OCI-LY7 (cell line): Measurements from ENCODE around the genes SYT6, DENND2C, CSDE1 and VANGL1.

- PRO-cap, result no peak
- RAMPAGE, long total RNA, result no peak
Measured at GRCh38 chr1:113955149-113955956, 23.9 kb upstream of the OLFML3 start.

GRCh38 chr1:114153353-114154153, at the start of gene SYT6:
Gene SYT6 (minus strand): TSS chr1:114153869.
- PRO-cap, result no peak
- RAMPAGE, long total RNA, result no peak

GRCh38 chr1:114420207-114420986, 90.6 kb downstream of the TRIM33 start:
- PRO-cap, result no peak
- RAMPAGE, long total RNA, result no peak

GRCh38 chr1:114482627-114482990, 28.4 kb downstream of the TRIM33 start:
- PRO-cap, result unidirectional peak, plus-strand start at chr1:114482783
- RAMPAGE, long total RNA, result no peak

DNA sequence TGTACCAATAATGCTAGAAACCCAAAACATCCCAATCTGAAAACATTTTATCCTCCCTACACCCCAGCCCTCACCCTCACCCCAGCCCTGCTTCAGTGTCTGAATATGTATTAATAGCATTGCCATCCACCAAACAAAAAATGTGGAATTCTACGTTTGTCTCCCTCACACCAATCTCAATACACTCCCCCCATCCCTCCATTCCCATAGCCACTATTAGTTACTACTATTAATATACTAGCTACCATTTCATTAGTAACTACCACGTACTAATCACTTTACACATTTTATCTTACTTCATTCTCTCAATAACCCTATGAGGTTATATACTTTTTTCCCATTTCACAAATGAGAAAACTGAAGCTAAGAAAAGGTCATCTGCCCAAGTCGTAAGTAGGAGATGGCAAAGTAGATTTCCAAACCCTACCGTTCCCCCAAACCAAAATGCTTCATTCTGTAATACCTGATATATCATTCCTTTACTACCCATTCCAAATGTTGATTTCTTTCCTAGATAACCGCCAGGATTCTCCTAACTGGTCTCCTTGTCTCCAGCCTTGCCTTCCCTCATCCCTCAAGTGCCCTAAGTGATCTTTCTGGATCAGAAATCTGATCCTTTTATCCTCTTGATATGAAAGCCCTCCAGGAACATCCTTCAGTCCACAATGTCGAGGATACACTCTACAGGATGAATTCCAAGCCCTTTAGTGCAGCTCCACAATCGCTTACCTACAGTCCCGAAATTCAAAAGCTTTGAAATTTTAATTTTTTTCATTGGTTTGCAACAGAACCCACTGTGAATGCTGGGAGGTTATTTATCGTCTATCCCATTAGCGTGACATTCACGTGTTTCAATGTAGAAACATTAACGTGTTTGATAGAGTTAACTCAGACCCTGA, 2.2 kb downstream of the TRIM33 start:
- PRO-cap, result no peak
- RAMPAGE, long total RNA, result no peak

DNA sequence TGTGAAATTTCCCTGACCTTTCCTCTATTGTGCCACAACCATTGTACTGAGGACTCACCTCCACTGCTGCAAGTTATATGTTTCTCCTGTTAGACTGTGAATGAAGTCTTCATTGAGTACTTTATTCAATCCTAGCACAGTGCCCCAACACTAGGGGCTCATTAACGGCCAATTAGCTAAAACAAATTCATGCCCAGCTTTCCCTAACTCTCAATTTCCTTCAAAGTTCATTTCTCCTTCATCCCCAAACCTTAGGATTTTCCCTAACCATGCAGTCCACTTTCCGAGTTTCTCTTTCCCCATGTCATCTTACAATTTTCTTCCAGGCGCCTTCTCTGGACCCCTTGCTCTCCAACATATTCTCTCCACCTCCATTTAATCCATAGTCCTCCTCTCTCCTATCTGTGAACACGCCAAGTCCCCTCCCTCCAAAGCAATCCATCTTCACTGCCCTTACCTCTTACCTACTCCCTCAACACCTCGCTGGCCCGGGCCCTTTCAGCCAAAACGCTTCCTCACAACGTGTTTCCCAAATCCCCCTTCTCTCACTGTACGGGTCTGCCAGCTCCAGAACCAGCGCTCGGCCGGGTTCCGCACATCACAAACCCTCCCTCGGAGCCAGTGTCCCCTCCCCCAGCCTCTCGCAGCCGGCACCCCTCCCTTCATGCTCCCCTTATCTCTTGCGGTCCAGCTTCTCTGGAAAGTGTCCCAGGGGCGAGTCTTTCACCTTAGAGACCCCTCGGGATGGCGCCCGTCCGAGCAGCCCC, 1.1 kb downstream of the TRIM33 start:
- PRO-cap, result no peak
- RAMPAGE, long total RNA, result no peak

DNA sequence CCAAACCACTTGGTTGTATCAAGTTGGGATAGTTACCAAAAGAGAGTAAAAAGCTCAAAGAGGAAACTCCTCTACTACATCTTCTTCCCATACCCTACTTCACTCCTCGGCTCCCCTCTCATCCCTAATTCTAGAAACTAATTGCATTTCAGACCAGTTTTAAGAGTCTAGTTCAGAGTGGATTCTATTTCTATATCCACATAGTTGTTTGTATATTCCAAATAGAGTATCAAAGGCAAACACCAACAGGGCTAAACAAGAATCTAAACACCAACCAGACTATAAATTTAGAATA, 29.8 kb upstream of the BCAS2 start:
- PRO-cap, result no peak
- RAMPAGE, long total RNA, result no peak

DNA sequence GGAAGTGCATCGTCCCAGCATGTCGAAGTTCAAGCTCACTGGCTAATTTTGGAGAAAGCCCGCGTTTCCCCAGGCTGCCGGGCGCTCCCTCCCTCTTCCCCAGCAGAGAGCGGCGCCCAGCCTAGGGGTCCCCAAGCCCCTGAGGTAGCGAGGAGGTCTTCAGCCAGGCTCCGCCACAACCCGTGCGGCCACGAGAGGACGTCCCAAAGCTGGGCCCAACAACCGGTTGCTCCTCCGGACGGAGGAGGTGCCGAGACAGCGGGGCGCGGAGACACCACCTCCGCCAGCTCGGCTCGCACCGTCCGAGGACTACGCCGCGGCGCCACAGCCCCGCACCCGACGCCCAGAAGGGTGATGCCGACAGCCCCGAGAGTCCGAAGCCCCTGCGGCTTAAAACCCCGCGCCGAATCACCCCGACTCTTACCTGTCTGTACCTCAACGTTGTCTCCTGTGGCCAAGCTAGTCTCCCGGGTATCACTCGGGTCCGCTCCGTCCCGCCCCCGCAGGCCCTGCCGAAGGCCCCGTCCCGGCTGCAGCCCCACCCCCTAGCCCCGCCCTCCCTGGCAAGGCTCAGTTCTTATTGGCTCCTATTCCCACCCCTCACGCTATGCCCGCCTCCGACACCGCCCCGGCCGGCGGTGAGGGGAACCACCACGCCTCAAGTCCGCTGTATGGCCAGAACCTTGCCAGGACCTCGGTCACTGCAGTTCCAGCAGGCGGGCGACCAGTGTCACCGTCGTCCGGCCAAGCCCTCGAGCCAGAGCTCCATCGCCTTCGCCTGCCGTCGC, at the start of gene DENND2C:
TSS of gene DENND2C (minus strand) at position 491 of the 788 bp plus-strand sequence.
- PRO-cap, result bidirectional peak, plus-strand start at position 694 of the sequence, minus-strand start at position 476 of the sequence
- RAMPAGE, long total RNA, result no peak

DNA sequence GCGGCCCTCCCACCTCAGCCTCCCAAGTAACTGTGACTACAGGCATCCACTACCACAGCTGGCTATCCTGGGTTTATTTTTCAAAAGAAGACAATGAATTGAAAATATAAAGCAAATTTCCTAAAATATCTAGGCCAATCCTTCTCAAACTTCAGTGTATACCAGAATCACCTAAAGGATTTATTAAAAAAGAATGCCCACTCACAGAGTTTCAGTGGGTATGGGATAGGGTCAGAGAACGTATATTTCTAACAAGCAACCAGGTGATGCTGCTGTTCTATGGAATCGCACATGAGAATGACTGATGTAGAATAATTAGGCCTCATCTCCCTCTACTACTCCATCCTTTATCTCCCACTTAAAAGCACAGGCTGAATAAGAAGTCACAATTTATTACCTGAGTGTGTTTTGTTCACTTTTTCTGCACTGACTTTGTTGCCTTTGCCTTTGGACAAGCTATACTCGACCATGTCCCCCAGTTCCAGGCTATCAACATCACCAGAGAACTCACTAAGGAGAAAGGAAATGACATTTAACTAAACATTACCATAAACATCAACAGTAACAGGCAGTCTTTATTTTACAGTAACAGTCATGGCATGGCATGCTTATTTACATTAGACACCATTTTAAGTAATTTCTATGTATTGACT, 8.4 kb upstream of the NRAS start:
- PRO-cap, result no peak
- RAMPAGE, long total RNA, result no peak

DNA sequence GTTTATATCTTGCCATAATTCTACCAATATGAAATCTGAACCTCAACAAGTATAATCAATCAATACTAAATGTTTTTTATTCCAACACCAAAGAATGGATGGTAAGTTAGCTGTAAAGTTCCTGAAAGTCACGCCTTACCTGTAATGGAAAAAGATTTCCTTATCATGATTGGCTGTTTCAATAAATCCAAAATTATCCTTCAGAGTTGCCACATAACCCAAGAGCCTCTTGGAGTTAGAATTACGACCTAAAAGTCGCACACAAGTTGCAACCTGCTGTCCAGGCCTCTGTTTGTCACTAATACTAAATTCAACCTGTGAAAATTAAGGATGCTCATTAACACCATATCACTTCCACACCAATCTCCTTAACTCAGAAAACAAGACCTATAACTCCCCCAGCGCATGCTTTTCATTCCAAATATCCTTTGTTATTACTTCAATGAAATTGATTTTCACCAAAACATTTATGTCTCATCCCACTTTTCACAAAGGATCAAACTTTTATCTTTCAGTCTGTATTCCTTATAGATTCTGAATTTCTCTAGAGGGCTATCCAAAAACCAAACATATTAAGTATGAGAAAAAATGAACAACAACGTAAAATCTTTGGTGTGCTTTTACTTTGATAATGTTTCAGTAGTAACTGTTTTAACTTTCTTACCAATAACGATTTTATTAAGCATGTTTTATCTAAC, 9.7 kb upstream of the NRAS start:
- PRO-cap, result no peak
- RAMPAGE, long total RNA, result no peak

DNA sequence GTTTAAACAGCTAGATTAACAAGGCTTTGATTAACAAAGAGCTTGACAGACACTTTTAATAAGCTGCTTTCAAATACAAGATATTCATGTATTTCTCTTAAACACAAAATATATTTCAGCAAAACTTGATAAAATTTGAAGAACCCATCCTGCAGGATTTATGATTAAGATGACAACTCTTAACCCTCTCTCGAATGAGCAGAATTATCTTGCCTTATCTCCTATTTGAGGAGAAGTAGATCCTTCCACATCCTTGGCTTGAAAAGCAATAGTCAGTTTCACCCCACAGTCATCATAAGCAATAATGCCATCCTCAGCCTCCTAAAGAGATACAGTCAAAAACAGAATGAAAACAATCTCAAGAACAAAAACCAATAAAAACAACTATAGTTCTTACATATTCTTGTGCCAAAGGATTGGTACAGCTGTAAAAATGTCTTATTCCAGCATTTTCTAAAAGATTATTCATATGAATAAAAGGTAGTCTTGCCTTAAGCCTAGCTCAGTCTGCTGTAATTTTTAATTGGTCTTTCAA, 10.3 kb upstream of the NRAS start:
- PRO-cap, result no peak
- RAMPAGE, long total RNA, result no peak

DNA sequence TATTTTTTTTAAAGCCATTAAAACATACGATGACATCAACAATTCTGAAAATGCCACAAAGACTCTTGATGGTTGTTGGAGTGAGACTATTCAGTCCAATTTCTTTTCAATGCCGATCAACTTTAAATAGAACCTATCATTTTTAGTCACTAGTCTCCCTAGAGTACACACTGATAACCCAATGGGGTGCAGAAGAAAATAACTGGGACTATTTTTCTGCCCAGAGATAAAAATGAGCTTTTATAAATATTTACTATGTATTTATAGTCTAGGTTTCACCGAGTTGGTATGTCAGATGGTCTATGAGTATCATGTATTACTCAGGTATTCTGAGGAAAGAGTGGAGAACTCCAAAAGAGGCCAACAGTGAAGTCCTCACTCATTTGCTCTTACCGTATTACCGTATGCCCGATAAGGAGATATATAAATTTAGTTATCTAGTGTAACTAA, 15.9 kb downstream of the CSDE1 start:
- PRO-cap, result no peak
- RAMPAGE, long total RNA, result no peak

- PRO-cap, result no peak
- RAMPAGE, long total RNA, result no peak
Measured at GRCh38 chr1:114756529-114756888, 1.3 kb downstream of the CSDE1 start.

- PRO-cap, result bidirectional peak, plus-strand start at chr1:114758146, minus-strand start at chr1:114757960
- RAMPAGE, long total RNA, result start-site peak on the minus strand at chr1:114757958-114758003, 209 and 48 reads in 2 replicates
Measured at GRCh38 chr1:114757833-114758458, at the start of gene CSDE1. Gene CSDE1 (minus strand): TSS chr1:114757984.

DNA sequence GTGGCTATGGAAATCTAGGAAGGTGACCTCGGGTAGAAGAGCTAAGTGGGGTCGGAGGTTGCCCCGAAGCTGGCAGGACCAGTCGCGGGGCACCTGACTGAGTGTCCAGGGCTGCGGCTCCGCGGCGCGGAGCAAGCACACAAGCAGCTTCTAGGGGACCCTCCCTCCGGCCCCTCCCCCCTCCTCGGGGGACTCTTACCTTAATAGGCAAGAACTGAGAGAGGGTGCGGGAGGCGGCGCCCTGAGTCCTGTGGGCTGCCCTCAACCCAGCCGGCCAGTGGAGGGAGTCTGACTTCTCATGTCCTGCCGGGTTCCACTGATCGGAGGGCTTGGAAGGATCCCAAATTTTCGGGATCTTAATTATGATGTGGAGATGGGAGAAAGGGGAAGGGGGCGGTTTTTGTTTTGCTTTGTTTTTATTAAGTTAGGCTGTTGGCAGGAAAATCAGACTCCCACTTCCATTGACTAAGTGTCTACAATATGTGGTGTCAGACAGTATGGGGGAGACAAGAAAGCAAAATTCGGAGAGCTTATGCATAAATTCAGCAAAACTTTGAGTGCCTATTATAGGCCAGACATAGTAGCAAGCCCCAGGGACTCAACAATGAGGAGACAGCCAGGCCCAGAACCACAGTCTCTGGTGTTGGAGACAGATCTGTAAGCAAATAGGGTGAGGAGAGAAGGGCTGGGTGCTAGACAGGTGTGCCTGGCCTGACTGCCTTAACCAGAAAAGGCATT, 701 bp upstream of the TSPAN2 start:
- PRO-cap, result no peak
- RAMPAGE, long total RNA, result no peak

DNA sequence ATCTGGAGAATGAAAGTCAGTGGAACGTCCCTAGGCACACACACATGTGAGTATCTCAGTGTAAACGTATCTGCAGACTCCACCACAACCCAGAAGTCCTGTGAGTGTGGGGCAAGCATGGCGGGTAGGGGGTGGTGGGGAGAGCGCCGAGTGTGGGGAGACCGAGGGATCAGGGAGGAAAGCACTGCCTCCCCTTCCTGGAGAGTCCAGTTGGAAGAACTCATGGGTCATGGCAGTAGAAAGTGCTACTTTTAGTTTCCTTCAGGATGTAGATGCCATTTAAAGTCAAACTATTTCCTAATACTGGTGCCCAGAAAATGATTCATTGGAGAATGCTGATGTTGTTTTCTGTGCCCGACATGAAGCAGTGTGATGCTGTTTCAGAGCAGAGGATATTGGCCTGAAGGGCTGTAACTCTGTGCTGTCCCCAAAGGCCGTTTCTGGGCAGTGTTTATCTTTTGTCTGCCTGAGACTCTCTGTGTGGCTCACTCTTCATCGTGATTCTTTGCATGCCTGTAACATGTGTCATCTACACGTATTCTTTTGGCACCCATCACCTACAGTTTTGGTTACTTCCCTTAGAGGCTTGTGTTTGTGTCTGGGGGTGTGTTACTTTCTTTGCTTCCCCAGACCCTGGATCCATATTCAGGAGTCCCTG, 45.7 kb upstream of the TSPAN2 start:
- PRO-cap, result no peak
- RAMPAGE, long total RNA, result no peak

GRCh38 chr1:115280166-115280605, 57.9 kb downstream of the NGF start:
- PRO-cap, result no peak
- RAMPAGE, long total RNA, result no peak

DNA sequence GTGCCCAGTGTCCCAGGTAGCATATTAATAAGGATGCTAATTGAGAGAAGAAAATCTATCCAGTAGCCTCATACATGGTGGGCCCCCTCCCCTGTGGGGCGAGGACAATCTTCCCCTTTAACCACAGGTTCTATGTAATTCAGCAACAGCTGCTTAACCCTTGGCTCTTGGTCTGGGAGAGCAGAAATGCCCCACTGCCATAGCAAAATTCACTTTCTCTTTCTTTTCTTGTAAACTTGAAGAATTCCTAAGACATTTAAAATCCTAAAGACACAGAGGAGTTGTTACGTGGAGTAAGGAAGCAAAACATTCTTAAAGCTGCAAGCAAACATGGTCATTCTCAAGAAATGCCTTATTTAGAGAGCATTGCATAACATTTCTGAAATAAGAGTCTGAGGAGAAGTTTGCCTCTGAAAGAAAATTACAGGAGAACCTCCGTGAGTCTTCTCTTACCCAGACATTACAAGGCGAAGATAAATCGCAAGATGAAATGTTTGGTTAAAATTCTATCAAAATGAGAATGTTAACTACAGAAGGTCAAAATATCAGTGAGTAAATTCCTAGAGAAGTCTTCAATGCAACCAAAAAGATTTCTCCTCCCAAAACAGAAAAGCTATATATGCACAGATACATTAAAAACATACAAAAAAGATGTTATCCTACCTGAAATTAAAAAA, 6.1 kb downstream of the NGF start:
- PRO-cap, result no peak
- RAMPAGE, long total RNA, result no peak

GRCh38 chr1:115426121-115426893, 88.3 kb upstream of the NGF start:
- PRO-cap, result no peak
- RAMPAGE, long total RNA, result no peak

DNA sequence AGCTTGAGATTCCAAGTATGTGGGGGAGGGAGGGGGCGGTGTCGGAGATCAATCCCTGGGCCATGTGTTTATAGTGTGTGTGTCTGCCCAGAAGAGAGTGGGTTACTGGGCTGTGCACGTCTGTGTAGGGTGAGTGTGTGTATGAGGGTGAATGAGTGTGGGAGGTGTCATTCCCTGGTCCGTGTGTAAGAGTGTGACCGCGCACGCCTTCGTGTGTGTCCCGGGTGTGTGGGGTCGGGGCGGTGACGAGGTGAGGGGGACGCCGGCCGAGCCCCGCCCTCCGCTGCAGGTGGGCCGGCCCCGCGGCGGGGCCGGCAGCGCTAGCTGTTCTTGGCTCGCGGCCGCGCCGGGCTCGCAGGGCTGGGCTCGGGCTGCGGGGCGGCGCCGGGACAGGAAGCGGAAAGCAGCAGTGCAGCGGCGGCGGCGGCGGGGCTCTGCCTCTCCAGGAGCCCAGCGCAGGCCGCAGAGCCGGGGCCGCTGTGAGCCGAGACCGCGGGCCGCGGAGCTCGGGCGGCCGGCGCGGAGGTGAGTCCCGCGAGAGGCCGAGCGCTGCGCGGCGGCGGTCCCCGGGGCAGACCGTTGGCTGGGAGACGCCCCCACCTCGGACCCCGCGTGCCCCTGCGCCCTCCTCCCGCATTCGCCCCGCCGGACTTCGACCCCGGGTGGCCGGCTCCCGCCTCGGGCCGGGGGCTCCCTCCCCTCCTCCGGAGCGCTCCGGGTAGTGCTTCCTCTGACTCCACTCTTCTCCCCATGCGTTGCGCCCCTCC, at the start of gene VANGL1:
TSS of gene VANGL1 (plus strand) at position 409 of the 767 bp plus-strand sequence.
- PRO-cap, result unidirectional peak, plus-strand start at position 409 of the sequence
- RAMPAGE, long total RNA, result no peak